ENCODE results near the genes MRGPRG and CHRNA10.

DNA sequence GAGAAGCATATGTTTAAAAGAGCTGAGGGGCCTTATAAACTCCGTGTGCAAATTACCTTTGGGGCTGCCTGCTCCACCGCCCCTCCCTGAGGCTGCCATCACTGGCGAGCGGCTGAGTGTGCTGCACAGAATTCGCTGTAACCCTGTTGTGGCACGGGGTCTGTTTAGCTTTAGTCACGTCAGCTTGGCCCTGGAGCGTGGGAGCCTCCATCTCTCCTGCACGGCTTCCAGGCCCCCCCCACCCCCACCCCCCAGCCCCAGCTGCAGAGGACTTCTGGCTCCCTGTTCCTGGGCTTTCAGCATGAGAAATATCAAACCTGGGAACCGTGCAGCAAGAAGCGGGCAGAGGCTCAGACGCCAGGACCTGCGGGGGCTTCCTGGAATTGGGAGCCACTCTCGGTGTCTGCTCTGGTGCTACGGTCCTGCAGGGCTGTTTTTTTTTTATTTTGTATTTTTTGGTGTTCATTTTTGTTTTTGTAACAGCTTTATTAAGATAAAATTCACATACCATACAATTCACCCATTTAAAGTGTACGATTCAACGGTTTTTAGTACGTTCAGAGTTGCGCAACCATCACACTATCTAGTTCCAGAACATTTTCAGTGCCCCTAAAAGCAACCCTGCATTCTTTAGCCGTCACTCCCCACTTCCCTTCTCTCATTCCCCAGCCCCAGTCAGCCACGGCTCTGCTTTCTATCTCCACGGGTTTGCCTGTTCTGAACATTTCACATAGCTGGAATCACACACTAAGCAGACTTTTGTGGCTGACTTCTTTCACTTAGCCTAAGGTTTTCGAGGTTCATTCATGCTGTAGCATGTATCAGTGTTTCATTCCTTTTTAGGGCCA, 176.4 kb downstream of the CDKN1C start:
- RRBS = no CpG with 5 or more reads among the region's 23 CpGs

GRCh38 chr11:2778024-2779166, 107.2 kb downstream of the CDKN1C start:
- RRBS = 2% methylated on average over 4 of the region's 37 CpGs

DNA sequence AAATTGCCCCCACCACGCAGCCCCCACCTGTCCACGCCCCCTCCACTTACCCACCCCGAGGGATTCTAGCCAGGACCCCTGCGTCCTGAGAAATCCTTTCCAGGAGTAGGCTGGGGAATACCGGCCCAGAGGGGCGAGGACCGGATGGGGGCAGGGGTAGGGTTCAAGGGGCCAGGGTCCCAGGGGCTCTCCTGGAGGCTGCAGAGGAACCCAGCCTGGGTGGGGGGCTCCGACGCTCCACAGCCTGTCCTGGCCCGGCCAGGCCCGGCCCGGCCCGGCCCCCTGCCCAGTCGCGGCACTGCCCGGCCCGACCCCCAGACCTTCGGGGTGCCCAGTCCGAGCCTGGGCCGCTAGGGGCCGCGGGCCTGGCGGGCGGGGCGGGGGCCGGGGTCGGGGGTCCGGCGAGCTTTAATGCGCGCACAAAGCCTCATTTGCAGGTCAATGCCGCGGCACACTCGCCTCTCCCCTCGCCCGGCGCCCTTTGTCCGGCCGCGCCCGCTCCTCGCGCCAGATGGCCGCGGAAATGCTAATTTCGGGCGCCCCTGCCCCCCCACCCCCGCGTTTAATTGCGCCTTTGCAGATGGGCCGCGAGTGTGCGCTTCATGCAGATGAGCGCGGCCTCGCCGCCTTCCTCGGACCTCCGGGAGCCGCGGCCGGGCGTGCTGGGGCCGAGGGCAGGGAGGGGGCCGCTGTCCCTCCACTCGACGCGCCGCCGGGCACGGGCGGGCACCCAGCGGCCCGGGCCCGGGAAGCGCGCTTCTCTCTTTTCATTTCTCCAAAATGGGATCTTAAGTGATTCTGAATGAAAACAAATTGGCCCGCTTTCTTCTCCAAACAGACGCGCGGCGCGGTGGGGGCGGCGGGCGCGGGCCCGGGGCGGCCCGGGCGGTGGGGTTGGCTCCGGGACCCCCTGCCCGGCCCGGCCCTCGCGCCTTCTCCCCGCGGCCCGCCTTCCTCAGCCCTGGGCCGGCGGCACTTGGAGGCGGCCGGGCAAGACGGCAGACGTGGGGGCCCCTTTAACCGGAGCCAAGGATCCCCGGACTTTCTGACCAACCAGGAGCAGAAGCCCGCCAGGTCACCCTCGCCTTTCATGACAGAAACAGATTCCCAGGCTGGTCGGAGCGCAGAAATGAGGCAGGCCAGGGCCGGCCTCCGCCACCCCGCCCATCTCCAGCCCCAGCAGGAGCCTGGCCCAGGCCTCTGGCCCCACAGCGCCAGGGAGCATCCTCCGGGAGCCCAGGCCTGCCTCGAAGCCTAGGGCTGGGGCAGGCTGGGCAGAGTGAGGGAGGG, 23.1 kb downstream of the CDKN1C start:
- RRBS = 14% methylated on average over 40 of the region's 117 CpGs

GRCh38 chr11:2881617-2882408, 3.8 kb downstream of the CDKN1C start:
- RRBS = no CpG with 5 or more reads among the region's 19 CpGs

- RRBS = 3% methylated on average over 11 of the region's 23 CpGs
Measured at GRCh38 chr11:2883450-2883955, 2.1 kb downstream of the CDKN1C start.

DNA sequence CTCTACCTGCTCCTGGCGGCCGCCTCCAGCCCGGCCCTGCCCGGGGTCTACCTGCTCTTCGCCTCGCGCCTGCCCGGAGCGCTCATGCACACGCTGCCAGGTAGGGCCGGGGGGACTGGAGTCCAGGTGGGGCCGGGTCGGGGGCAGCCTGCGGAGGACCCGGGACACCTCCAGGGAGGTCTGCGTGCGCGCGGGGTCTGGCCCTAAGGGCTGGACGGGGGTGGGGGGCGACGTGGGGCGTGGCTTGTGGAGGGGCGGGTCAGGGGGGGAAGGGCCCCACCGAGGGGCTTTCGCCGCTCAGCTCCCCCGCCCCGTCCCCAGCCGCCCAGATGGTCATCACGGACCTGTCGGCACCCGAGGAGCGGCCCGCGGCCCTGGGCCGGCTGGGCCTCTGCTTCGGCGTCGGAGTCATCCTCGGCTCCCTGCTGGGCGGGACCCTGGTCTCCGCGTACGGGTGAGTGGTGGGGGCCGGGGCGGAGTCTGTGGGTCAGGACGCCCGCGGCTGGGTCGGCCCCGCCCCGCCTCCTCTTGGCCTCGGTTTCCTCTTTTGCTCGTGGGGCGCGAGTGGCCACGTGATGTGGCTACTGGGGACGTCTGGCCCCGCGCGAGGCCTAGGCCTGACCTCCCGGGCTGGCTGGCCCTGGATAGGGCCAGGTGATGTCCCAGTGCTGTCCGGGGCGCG, 7.3 kb downstream of the SLC22A18 start:
- RRBS = 13% methylated on average over 10 of the region's 66 CpGs

DNA sequence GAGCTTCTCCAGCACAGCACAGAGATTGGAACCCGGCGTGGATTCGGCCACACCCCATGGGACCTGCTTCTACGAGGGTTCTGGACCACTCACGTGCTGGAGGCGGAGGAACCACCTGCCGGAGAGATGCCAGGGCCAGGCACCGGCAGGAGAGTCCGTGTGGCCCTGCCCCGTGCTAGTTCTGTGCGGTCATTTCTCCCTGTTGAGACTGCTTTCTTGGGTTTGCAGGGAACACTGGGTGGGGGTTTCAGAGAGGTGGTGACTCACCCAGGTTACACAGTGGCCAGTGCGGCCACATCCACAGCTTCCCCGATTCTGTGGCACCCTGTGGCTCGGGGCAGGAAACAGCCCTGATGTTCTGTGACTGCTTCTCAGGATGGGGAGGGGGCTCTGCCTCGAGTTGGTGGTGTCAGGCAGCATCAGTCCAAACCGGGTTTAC, 3.6 kb upstream of the PHLDA2 start:
- RRBS = 84% methylated on average over 7 of the region's 16 CpGs

DNA sequence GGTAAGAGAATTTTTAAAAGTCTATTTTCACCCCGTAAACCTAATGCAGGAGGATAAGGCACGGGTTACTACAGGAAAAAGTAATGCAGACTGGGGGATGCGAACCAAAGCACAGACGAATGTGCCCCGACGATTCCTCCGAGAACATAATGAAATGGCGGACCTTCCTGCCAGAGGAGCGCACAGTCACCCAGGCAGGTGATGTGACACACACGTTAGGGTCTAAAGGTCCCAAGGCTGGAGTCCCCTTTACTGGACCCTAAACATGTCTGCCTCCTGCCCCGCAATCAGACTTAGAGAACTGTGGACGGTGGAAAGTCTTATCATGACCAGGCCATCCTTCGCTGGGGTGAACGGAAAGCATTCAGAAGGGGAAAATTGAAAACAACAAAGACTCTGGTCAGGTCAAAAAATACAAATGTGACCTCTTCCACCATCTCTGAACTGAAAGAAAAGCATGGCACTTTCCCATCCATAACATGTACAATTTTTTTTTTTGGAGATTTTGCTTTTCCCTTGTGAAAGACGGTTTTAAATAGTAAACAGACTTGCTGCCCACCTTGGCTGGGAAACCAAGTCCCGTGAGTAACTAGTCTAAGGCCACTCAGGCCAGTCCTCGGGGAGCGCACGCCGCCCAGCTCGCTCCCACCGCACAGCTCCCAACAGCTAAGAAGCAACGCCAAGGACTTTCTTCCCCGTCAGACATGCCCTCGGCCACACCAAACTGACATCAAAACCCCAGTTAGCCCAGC, 1.0 kb downstream of the NAP1L4 start:
- RRBS = no CpG with 5 or more reads among the region's 25 CpGs

DNA sequence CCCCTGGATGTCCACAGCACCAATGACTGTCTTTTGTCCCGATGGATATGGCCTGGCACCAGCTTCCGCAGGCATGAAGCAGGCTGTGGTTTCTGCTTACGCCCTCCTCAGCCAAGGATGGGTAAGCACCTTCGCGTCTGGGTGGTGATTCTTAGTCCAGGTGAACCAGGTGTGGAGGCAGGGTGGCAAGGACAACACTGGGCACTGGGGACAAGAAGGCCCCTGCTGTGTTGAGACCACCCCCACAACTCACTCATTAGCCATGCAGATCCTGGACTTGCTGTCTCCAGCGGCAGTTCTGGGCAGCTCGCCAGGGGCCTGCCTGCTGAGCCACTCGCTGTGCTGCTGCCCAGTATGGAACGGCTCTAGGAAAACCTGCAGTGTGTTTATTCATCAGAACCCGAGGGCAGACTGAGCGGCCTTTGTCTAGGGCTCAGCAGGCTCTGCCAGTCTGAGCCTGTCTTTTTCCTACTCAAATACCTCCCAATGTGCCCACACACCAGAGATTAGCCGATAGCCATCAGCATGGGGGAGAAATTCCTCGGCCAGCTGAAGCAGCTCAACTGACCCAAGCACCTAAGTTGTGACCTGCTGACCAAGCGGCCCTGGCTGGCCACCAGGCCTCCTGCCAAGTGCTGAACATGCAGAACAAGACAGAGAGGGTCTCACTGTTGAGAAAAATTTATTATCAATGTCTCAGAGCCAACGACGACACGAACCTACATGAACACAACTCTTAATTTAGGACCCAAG, 8.3 kb upstream of the NAP1L4 start:
- RRBS = no CpG with 5 or more reads among the region's 17 CpGs

- RRBS = no CpG with 5 or more reads among the region's 18 CpGs
Measured at GRCh38 chr11:3049648-3050378, 7.4 kb downstream of the CARS1 start.

DNA sequence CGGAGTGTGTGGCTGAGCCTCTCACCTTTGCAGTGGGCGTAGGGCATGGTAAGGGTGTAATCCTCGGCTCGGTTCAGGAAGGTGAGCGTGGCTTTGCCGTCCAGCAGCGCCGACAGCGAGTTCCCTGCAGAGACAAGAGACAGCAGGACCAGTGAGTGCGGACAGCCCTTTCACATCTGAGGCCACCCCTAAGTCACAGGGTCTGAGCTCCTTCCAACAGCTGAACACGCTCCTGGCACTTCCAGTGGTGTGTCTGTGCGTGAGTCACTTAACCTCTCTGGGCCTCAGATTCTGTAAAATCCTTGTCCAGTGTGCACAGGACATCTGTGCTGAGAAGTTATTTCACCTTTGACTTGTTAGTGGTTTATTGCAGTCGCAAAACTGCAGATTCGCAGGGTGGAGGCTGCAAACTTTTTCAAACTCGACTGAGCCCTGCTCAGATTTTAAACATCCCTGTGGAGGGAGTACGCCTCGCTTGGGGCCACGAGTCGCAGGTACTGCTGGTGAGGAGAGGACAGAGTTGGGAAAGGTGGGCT, 43.0 kb upstream of the CARS1 start:
- RRBS = no CpG with 5 or more reads among the region's 19 CpGs

DNA sequence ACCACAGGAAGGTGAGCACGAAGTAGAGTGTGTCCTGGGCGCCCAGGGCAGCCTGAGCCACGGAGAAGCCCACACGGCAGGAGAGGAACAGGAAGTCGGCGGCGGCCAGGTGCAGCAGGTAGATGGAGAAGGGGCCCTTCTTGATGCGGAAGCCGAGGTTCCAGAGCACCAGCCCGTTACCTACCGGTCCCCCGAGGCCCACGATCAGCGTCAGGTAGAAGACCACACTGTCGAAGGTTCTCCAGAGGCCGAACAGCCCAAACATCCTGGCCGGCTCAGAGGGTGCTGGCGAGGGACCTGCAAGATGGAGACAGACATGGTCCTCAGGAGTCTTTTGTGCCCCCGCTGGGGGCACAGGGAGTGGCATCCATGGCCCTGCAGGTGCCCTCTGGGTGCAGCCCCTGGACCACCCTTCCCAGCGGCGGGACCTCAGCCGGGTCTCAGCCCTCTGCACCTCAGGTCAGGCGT, at the start of gene MRGPRG:
Gene MRGPRG, minus strand, starts transcription at position 265 of the 468 bp plus-strand sequence.
- RRBS = 90% methylated on average over 4 of the region's 23 CpGs

DNA sequence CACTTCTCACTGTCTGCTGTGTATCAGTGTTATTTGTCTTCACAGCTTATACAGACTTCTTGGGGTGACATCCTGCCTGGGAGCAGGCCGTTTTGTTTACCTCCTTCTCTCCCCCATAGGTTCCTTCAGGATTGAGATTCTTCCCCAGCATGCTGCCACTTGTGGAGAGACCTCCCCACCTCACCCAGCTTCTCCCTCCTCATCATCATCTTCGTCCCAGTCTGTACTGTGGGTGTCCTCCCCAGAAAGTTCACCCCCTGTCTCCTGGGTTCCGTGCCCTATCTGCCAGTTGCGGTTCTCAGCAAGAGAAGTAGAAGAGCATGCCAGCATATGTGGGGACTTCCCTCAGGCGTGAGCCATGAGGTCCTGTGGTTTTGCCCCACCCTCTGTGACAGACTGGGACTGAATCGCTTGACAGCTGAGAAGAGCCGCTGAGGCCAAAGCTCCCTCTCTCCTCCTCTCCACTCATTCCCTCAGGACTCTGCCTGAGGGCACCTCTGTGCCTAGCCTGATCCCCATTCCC, 27.3 kb downstream of the ART5 start:
- RRBS = no CpG with 5 or more reads among the region's 7 CpGs

DNA sequence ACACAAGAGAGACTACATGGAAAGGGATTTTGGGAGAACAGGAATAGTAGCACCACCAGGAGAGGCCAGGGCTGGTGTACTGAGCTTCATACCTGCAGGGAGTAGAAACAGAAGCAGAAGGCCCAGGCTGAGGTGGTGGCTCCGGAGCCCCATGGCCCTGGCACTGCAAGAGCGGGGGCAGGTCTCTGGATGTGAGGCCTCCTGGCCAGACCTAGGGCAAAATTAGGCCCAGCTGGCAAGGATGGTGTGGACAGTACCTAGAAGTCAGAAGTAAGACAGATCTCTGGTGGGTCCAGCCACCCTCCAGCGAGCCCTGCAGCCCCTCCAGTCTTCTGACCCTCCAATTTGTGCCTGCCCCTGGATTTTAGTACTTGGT, at the start of gene CHRNA10:
Gene CHRNA10, minus strand, starts transcription at position 225 of the 376 bp plus-strand sequence.
- RRBS = no CpG with 5 or more reads among the region's 3 CpGs

- RRBS = no CpG with 5 or more reads among the region's 23 CpGs
Measured at GRCh38 chr11:3823953-3824599, 15.7 kb downstream of the PGAP2 start.

DNA sequence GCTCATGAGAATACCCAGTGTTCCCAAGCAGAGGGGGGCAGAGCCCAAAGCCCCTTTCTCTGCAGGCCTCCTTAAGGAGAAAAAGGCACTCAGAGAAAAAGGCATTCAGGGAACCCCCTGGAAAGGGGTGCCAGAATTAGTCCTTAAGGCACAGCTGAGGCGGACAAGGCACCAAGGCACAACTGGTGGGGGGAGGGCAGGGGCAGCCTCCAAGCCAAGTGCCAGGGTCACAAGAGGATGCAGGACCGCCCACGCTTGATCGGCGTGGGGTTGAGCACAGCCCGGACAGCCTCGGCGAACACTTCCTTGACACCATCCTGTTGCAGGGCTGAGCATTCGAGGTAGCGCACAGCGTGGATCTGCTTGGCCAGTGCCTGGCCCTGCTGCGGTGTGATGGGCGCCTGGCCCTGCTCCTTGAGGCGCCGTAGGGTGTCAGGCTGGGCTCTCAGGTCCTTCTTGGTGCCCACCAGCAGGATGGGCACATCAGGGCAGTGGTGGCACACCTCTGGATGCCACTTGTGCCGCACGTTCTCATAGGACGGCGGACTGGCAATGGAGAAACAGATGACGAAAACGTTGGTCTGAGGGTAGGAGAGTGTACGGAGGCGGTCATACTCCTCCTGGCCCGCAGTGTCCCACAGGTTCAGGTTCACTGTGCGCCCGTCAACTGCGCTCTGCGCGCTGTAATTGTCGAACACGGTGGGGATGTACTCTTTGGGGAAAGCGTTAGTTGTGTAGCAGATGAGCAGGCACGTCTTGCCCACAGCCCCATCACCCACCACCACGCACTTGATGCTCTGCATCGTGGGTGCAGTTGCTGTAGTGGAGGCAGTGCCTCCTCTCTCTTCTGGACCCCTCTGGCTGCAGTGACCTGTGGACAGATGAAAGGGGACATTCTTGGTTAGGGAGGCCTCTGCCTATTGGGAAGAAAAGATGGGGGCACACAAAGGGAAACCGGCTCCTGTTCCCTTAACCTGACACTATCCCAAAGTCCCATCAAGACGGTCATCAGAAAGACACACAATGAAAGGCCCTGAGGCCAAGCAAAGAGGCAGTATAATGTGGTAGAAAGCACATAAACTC, 13.1 kb downstream of the RHOG start:
- RRBS = no CpG with 5 or more reads among the region's 37 CpGs

DNA sequence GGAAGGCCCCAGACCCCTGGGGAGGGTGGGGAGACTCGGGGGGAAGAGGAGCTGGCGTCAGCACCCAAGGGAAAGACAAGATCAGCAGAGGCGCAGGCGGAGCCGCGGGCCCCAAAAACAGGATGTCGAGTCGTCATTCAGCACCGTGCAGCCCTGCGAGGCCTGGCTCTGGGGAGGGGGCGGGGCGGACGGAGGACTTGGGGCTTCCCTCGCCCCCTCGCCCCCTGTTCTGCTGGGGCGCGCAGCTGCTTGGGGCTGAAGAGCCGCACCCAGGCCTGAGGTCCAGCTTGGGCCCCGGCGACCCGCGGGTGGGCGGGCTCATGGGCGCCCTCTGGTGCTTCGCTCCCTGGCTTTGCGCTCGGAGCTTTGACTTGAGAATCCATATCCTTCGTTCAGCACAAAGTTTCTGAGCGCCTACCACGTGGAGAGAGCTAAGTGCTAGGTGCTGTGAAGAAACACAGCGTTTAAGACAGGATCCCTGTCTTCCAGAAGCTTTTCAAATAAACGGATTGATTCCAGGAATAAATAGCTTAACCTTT, 716 bp upstream of the RHOG start:
- RRBS = no CpG with 5 or more reads among the region's 32 CpGs

DNA sequence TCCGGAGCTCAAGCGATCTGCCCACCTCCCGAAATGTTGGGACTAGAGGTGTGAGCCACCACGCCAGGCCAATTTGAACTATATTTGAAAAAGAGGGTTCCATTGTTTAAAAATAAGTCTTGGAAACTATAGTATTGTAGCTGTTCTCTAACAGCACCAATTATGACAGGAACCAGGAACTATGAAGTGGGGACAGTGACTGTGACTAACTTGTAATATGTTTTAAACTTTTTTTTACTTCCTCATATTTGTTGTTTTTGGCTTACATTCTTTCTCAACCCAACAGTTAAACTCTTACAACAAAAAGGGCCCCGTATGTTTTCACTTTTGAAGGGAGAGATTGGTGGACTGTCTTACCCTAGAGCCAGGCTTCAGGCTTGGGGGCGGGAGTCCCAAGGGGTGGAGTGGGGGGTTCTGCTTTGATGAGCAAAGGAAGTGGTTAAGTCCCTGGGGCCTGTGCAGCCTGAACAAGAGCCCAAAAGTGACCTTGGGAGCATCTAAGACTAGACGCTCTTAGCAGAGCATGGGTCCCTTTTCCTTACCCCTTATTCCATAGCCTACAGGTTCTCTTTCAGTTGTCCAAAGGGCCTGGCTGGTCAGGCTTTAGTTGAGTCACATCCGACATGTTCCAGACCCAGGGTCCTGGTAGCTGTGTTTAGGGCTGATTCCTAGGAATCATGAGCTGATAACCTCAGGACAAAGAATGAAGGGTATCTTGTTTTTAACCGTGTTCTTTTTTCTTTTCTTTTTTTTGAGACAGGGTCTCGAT, 38.7 kb downstream of the STIM1 start:
- RRBS = no CpG with 5 or more reads among the region's 10 CpGs

DNA sequence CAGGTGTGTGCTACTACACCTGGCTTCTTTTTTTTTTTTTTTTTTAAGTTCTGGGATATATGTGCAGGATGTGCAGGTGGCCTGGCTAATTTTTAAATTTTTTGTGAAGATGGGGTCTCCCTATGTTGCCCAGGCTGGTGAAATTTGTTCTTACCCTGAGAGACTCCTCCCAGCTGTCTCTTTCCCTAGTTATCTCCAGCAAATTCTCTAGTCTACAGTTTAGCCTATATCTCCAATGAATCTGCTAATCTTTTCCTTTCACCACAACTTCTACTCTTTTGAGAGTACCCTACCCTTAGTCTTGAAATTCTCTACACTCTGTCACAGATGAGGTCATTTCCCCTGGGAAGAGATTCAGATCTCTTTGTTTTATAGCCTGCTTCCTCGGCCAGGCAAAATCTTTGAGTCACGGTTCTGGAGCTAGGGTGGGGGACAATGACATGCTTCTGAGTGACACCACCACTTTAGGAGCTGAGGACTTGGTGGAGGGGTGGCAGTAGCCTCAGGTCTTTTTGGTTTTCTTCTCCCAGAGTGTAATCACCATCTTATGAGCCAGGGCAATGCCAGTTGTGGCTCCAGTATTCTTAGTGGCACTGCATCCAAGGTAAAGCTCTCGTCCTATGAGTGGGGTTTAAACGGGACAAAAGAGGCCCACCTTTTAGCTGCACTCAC, 98.7 kb upstream of the RRM1 start:
- RRBS = no CpG with 5 or more reads among the region's 4 CpGs

DNA sequence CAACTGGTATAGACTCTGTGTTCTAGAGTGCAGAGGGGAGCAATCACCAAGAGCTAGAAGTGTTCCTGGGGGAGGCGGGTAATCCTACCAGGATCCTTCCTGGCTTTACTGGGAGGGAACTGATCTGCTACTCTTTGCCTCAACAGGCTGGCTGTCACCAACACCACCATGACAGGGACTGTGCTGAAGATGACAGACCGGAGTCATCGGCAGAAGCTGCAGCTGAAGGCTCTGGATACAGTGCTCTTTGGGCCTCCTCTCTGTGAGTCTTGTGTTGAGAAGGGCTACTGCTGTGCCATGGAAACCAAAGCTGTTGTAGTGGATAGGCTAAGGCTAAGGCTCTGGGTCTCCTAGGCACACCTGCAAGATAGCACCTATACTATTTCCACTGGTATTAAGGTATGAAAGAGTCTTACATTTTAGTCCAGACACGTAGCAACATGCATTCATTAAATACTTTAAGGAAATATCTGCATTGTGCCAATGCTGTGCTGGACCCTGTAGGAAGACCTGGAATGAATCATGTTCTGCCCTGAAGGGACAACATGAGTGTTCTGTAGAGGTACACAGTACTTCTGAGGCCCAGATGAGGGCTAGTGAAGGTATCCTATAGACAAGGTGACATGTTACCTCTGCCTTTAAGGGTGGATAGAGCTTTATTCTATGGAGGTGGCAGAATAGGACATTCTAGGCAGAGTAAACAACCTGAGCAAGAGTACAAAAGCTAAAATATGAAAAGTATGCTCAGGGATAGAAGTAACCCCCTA, 35.3 kb upstream of the RRM1 start:
- RRBS = no CpG with 5 or more reads among the region's 4 CpGs